ENCODE measurements around the genes GNL2, CDCA8, MTF1 and MACF1.

DNA sequence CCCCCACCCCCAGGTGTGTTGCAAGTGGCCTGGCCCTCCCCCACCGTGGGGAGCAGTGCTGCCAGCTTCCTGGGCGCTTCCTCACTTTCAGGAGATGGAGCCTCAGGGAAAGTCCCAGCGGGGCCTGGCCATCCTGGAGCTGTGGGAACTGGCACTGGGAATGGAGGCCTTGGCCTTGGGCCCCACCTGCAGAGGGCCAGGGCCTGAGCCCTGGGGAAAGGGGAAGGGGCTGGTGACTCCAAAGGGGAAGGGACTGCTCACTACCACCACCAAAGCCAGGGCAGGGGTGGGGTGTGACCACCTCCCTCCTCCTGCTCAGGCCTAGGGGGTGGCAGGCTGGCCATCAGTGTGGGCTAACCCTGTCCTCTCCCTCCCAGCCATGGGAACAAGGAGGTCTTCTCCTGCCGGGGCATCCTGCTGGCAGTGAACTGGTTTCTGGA, 5.6 kb downstream of the ZC3H12A start:
- PRO-cap = no peak

- PRO-cap = no peak
Measured at GRCh38 chr1:37482231-37483379, 8.2 kb downstream of the ZC3H12A start.

GRCh38 chr1:37484416-37485093, 10.2 kb downstream of the ZC3H12A start:
- PRO-cap = no peak

DNA sequence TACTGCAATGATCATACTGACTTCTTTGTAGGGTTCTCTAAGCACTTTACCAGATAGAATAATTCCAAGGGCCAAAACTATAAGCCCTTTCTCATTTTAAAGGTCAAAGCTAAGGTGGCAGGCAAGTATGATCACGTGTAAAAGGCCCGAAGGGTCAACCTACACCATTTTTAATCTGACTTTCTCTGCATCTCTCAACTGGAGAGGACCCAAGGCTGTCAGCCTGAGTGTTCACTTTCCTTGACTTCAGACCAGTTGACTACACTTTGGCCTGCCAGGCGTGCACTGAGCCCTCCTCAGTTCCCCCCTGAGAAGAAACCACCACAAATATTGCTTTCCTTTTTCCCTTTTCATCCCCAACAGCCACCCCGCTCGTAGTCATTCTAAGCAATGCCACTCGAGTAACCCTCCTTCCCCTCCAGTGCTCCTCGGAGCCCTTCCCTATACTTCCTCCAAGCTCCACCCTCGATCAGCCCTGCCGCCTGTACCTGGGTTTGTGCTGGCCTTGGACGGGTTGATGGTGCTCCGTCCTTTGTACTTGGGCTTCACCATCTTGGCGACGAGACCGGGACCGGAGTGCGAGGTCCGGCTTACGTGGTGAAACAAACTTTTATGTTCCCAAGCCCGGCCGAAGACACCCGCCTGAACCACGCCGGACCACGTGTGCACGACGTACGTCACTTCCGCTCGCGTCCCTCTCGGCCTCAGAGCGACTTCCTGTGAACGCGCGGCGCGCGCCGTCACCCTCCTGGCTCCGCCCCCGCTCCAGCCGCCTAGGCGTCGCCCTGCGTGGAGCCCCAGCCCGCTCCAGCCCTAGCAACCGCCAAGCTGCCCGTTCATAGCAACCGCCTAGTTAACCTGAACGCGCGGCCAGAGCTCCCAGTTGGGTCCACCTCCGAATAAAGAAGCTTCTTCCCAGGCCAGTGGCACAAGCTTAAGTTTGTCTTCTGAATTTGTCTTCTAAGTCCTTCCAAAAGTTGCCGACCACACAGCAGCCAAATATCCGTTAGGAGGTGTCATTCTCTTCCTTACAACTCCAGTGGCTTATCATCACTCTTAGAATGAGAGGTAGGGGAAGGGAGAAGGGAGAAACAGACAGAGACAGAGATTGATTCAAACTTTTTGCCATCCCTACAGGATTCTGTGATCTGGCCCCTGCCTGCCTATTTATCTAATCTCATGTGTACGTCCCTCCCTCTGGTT, at the start of gene GNL2:
Gene GNL2 (minus strand): TSS at position 667 of the 1,203 bp plus-strand sequence.
- PRO-cap = bidirectional peak, plus-strand start at position 768 of the sequence, minus-strand start at position 665 of the sequence

GRCh38 chr1:37606546-37606878, 10.8 kb upstream of the GNL2 start:
- PRO-cap = no peak

DNA sequence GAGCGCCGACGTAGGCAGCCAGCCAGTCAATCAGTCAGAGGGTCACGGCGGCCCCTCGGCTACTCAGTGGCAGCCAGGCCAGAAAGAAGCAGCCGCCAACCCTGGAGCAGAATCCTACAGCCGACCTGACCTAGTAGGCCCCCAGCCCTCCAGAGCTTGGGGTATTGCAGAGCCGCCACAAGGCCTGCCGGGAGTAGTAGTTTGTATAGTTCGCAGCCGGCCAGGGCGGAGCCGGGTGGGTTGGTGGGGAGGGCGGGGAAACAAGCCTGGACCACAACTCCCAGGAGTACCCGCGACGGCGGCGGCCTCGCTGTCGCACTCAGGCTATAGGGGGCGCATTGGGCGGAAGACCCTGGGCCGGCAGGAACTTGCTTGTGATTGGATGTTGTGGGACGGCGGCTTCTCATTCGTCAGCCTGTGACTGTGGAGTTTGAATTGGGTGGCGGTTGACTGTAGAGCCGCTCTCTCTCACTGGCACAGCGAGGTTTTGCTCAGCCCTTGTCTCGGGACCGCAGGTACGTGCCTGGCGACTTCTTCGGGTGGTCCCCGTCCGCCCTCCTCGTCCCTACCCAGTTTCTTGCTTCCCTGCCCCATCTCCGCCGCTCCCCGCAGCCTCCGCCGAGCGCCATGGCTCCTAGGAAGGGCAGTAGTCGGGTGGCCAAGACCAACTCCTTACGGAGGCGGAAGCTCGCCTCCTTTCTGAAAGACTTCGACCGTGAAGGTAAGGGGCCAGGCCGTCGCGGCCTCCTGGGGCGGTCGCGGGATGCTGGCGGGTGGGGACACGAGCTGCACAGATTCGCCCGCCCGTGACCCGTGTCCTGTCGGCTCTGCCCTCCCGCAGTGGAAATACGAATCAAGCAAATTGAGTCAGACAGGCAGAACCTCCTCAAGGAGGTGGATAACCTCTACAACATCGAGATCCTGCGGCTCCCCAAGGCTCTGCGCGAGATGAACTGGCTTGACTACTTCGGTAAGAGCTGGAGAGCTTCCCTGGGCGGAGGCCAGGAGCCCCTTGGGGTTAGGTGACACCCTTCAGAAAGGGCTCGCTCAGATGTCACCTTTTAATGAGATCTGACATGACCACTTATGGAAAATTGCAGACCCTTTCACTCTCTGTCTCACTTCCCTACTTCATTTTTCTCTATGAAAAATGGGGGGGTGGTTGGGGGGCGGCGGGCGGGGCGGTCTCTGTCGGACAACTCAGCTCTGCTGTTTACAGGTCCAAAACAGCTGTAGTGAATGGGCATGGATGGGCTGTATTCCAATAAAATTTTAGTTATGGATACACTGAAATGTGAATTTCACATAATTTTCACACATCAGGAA, at the start of gene CDCA8:
Gene CDCA8 (plus strand): TSS at position 453 of the 1,326 bp plus-strand sequence.
- PRO-cap = bidirectional peak, plus-strand start at position 433 of the sequence, minus-strand start at position 179 of the sequence

DNA sequence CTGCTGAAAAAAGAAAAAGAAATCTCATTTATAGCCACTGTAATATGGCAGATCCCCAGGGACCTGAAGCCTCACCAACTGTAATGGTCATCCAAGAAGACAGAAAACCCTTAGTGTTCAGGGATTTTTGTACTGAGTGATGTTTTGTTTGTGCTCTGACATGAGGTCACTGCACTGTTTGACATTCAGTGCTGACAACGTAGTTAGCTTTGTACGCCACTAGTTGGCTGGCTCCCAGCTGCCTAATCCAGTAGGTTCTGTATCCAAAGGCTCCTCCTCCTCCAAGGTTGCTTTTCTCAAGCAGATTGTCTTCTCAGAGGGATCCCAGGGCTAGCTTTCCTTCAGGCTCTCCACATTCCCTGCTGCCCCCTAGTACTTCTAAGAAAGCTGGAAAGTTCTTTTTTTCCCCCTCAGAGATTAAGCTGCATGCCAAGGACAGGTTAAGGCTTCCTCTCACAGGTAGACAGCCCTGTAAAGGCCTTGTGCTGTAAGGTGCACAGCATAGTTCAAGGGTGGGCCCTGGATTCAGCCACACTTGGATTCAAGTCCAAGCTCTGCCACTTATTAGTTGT, 9.6 kb upstream of the YRDC start:
- PRO-cap = no peak

GRCh38 chr1:37859340-37859939, at the start of gene MTF1:
Gene MTF1 (minus strand): TSS chr1:37859592.
- PRO-cap = bidirectional peak, plus-strand start at chr1:37859764, minus-strand start at chr1:37859592

GRCh38 chr1:37939900-37941148, 6.5 kb downstream of the INPP5B start:
- PRO-cap = no peak

- PRO-cap = no peak
Measured at GRCh38 chr1:38015788-38016723, 3.5 kb downstream of the UTP11 start.

DNA sequence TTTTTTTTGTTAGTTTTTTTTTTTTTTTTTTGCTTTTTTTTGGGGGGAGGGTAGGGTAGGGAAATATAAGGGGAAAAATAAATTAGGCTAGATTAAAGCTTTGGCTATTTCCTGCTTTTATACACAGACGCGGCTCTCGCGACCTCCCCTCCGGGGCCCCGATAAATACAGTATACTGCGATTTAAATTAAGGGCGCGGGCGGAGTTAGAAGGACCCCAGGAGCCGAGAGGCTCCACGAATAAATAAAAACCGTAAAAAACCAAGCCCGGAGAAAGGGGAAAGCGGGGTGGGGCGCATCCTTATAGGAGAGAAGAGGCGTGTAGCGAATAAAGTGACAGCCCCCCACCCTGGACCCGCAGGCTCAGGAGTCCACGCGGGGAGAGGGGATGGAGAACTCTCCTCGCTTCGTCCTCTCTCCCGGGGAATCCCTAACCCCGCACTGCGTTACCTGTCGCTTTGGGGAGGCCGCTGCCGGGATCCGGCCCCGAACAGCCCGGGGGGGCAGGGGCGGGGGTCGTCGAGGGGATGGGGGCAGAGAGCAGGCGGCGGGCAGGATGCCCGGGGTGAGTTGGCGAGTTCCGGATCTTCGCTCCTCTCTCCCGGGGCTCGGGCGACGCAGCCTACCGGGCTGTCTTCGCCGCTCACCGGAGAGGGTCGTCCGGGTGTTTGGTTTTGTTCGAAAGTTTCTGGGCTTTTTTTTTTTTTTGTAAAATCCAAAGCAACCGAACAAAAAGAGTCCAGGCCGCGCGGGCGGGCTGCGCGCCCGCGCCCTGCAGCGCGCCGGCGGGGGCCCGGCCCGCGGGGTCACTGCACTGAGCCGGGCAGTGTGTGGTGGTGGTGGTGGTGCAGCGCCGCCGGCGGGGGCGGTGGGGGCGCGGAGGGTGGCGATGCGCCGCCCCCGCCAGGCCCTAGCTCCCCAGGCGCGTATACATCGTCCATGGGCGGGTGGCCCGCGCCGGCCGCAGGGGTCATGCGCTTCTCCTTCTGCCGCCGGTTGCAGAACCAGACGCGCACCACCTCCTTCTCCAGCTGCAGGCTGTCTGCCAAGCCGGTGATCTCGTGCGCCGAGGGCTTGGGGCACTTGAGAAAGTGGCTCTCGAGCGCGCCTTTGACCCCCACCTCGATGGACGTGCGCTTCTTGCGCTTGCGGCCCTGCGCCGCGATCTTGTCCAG, 1.6 kb downstream of the POU3F1 start:
- PRO-cap = no peak

DNA sequence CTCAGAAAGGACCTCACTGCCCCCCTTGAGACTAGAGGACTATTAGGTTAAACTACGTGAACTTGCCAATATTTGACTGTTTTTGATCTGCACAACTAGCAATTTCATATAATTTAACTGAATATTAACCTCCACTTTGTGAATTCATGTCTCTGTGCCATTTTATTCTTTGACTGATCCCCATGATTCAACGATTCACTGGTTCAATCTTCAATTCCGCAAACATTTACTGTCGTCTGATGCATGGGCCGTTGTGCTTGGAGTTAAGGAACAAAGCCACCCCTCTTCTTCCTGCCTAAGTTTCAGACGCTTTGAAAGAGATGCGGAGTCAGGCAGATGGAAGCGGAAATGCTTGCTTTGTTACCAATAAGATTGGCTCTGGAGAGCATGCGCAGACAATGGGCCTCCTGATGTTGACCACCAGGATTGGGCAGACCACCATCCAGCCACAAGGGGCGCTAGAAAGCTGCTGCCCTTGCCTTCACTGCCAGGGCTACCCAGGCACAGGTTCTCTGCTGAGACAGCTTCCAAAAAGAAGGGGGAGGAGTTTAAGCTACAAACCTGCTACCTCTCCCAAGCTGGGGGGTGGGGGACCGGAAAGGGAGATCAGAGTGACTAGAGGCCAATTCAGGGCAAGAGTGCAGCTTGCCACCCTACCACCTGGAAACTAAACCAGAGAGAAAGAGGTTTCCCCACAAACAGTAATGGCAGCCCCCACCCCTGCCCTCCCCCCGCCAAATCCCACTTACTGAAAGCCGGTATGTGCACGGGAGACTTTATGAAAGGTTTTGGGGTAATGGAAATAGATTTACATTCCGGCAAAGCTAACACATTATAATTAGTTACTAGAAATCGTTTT, 369.8 kb downstream of the RRAGC start:
- PRO-cap = no peak

DNA sequence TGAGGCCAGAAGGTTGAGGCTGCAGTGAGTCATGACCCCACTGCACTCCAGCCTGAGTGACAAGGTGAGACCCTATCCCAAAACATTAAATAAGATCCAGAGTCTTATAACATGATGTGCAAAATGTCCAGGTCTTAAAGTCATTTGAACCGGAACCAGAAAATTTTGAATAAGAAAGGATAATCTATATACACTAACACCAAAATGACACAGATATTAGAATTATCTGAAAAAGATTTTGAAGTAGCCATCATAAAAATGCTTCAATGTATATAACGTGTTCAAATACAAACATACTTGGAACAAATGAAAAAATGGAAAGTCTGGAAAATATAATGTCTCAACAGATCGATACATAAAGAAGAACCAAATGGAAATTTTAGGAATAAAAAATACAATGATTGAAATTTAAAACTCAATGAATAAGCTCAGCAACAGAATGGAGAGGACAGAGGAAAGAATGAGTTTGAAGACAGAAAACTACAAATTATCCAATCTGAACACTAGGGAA, 24.5 kb downstream of the NDUFS5 start:
- PRO-cap = no peak

- PRO-cap = no peak
Measured at GRCh38 chr1:39086589-39087464, 60.7 kb downstream of the NDUFS5 start.

DNA sequence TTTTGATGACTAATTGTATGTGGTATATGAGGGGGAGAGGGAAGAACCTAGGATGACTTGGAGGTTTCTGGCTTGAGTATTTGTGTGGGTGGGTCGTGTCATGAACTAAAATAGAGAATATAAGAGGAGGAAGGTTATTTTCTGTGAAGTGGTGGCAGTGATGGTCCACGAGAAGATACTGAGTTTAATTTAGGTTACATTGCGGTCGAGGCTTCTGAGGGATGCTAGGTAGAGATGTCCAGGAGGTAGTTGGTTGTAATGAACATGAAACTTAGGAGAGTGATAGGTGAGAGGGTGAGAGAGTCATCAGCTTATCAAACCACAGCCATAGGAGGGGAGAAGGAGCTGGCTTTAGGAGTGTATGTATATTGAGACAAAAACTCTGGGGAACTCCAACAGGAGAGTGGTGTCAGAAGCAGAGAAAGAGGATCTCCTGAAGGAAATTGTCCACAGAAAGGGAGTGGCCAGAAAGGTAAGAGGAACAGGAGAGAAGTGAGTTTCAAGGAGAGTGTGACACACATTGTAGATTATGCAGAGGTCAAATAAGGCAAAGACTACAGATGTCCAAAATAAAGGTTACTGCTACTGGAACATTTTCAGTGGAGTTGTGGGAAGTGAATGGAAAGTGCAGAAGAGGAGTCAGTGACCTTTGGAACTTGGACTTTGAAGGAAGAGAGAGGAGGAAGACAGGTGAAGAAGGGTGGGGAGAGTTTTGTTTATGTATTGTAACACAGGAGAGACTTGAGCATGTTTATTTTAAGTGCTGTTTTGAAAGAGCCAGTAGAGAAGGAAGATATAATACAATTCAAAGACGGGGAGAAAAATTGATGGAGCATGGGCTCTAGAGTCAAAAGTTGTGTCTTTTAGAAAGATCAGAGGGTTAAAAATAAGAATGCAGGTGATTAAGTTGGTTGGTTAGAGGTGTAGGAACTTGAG, 88.9 kb upstream of the MACF1 start:
- PRO-cap = no peak

- PRO-cap = unidirectional peak, plus-strand start at chr1:39204670; bidirectional peak, plus-strand start at chr1:39204954, minus-strand start at chr1:39204931
Measured at GRCh38 chr1:39204294-39205055, at the start of gene MACF1. Gene MACF1 (plus strand): TSS chr1:39204695.

GRCh38 chr1:39322493-39323115, 118.1 kb downstream of the MACF1 start:
- PRO-cap = no peak

- PRO-cap = no peak
Measured at GRCh38 chr1:39434442-39435073, 56.9 kb upstream of the BMP8A start.

DNA sequence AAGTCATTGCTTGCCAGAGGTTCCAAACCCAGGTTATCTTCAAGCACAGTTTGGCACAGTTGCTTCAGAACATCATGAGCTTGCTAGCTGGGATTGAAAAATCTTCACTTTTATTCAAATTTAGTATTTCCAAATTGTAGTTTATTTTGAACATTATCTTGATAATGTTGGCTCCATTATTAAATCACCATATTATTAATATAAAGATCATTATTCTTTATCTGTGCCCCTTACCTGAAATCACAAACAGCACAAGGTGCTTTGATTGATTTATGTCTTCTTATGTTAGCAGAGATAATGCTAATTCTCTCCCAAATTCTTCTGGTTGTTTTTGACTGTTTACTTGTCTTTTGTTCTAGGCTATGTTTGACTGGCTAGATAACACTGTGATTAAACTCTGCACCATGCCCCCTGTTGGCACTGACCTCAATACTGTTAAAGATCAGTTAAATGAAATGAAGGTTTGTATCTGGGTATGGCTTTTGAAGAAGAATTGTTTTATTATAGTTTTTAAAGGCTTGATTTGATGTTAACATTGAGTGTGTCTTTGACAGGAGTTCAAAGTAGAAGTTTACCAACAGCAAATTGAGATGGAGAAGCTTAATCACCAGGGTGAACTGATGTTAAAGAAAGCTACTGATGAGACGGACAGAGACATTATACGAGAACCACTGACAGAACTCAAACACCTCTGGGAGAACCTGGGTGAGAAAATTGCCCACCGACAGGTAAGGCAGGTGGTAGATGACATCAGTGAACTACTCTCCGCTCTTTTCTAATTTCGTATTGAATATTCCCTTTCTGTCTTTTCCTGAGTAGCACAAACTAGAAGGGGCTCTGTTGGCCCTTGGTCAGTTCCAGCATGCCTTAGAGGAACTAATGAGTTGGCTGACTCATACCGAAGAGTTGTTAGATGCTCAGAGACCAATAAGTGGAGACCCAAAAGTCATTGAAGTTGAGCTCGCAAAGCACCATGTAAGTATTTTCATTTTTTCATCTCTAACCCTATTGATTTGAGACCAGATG, 49.5 kb upstream of the BMP8A start:
- PRO-cap = no peak

DNA sequence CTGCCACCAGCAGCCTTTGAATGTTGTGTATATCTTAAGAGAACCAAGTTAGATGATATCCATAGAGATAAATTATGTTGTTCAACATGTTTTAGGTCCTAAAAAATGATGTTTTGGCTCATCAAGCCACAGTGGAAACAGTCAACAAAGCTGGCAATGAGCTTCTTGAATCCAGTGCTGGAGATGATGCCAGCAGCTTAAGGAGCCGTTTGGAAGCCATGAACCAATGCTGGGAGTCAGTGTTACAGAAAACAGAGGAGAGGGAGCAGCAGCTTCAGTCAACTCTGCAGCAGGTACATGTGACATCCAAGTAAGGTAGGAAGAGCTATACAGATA, 48.8 kb upstream of the BMP8A start:
- PRO-cap = no peak

Measured in right cardiac atrium (tissue), 1 donor.